H9 (cell line): ENCODE results near the gene RER1.

GRCh38 chr1:2110991-2111887 lies 61.0 kb downstream of the PRKCZ start:
- PRO-cap, result no peak

- PRO-cap, result bidirectional peak, plus-strand start at chr1:2133720, minus-strand start at chr1:2133443
These were observed 61.4 kb downstream of the FAAP20 start for GRCh38 chr1:2132805-2133842.

GRCh38 chr1:2152781-2153239 lies 41.8 kb downstream of the FAAP20 start:
- PRO-cap, result no peak

DNA sequence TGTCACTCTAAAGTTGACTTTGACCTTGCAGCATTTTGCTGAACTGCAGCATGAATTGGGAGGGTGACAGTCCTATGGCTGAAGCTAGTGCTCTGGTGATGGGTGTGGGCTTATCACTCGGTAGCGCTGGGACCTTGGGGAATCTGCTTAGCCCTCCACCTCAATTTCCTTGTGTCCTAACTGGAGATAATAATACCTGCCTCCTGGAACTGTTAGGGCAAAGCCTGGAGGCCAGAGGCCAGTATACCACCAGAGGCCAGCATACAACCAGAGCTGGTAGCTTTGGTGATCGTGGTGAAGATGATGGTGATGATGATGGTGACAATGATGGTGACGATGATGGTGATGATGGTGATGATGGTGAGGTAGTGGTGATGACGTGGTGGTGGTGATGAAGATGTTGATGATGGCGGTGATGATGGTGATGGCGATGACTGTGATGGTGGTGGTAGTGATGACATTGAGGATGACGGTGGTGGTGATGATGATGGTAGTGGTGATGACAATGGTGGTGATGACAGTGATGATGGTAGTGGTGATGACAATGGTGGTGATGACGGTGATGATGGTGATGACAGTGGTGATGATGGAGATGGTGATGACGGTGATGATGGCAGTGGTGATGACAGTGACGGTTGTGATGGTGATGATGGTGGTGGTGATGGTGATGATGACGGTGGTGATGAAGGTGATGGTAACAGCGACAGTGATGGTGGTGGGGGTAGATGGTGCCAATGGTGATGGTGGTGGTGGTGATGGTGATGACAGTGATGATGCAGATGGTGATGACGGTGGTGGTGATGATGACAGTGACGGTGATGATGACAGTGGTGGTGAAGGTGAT lies 39.6 kb downstream of the FAAP20 start:
- PRO-cap, result no peak

GRCh38 chr1:2190501-2191139 lies 4.0 kb downstream of the FAAP20 start:
- PRO-cap, result no peak

DNA sequence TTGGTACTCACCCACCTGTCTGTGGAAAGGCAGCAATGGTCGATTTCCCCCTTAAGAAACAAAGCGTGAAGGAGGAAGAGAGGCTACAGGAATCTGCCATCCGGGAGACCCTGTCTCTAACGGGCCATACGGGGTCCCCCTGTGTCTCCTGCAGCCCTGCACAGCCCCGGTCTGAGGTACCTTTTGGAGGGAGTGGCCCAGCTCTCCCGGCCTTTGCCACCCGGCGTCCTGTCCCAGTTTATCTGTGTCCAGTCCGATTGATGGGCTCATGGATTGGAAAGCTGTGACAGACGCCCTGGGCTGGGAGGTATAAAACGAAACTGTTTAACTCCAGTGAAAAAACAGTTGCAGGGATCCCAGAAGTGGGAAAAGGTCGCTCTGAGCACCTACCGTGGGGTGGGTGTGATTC lies 11.6 kb upstream of the FAAP20 start:
- PRO-cap, result no peak

DNA sequence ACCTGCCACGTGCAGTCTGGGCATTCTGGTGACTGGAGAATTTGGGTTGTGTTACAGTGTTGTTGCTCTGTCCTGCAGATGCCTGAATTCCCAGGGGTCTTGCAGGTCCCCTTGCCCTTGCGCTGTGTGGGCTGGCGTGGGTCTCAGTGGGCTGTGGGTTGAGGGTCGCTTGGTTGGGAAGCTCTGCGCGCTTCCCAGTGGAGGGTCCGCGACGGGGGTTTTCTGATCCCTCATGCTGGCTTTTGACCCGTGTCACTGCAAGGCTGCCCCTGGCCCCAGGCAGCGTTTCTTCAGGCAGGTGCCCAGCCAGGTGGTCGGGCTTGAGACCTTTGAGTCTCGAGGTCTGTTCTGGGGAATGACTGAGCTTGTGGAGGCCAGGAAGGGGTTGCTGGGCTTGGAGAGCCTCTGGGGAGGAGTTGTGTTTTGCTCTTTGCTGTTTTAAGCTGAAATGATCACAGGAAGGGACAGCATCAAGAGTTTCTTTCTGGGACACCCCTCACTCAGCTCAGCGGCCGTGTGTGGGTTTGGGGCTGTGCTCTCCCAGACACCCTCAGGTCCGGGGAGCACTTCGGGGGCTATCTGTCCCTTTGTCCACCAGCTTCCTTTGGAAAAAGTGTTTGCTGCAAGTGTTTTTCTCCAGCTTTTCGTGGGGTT lies 5.4 kb downstream of the SKI start:
- PRO-cap, result no peak

GRCh38 chr1:2241704-2242941 lies 14.0 kb downstream of the SKI start:
- PRO-cap, result no peak

DNA sequence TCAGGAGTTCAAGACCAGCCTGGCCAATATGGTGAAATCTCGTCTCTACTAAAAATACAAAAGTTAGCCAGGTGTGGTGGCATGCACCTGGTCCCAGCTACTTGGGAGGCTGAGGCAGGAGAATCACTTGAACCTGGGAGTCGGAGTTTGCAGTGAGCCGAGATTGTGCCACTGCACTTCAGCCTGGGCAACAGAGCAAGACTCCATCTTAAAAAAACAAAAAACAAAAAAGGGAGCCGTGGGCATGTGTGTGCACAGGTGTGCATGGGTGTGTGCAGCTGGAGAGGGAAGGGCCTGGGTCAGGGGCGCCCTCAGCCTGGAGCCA lies 18.9 kb downstream of the SKI start:
- PRO-cap, result no peak

DNA sequence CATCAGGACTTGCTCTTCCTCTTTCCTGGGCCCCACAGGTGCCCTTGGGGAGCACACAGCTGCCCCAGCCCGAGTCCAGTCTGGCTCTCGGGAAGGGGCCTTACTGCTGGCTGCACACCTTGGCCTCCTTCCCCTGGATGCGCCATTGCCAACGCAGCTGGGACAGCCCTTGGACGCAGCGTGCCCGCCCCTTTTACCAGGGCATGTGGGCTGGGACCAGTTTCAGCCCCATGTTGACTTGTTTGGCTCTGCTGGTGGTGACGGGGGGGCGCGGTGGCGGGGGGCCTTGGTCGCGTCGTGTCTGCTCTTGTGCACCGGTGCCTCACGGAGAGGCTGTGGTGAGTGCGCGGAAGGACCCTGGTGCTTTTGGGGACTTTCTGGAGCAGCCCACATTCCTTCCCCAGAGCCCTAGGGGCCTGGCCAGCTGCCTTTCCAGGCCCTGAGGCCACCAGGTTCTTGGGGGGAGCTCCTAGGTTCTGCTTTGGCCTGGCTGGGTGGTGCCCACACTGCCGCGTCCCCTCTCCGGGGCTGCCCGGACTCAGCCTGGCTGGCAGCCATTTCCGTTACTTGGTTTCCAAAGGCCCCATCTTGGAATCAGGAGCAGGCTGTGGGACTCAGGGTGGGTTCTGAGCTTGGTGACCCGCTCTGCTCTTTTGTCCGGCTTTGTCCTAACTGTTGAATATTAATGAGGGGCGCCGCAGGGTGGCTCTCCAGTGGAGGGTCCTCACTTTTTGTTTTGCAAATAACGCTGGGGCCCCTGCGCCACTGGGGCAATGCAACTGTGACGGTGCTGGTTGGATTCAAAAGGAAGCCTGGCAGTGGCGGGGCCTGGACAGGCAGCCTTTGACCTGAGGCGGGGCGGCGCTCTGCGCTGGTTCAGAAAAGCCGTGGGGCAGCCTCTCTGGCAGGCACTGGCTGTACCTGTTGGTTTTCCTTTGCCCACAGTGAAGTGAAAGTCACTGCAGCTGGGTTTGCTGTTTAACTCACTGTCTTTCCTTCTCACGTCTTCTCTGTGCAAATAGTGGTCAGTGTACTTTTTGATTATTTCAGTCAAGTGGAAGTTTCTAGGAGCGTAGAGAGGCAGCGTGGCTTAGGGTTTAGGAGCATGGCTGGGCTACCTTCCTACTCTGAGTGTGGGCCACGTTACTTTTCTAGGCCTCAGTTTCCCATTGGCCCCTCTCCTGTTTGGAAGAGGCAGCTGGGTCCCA lies 20.0 kb downstream of the SKI start:
- PRO-cap, result bidirectional peak, plus-strand start at position 325 of the sequence, minus-strand start at position 340 of the sequence; bidirectional peak, plus-strand start at position 803 of the sequence, minus-strand start at position 628 of the sequence

GRCh38 chr1:2298728-2299666 lies 70.9 kb downstream of the SKI start:
- PRO-cap, result no peak

GRCh38 chr1:2300266-2300733 lies 72.2 kb downstream of the SKI start:
- PRO-cap, result no peak

- PRO-cap, result no peak
These were observed 30.5 kb downstream of the MORN1 start for GRCh38 chr1:2360800-2361262.

GRCh38 chr1:2382042-2383051 lies 9.0 kb downstream of the MORN1 start:
- PRO-cap, result no peak

DNA sequence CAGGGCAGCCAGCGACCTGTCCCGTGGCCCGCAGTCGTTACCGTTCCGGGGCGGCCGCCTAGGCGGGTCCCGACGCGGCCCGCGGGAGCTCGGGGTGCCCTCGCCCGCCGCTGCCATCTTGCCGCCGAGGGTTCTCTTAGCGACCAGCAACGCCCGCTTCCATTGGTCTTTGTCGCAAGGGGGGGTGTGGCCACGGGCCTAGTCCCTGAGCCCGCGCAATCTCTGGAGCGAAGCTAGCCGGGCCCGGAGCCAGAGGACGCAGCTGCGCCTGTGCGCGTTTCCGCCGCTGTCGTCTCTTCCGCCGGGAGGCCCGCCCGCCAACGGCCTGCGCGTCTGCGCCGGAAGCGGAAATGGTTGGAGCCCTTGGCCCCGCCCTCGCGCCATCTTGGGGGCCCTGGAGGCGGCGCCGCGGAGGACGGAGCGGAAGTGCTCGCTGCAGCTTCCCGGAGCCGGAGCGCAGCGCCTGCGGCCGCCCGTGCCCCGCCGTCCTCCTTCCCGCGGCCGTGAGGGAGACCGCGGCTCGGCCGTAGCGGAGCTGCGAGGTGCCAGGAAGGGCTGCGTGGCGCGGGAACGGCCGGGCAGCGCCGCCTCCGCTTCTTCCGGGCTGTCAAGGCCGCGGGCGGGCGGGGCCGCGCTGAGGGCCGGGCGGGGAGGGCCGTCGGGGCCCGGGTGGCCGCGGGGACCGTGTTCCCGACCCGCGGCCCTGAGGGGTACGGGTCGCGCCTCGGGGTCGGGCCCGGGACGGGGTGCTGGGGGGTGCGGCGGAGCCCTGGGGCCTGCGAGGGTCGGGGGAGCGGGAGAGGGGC lies at the start of gene RER1:
RER1 (plus strand) TSS at position 425 of the 806 bp plus-strand sequence.
- PRO-cap, result bidirectional peak, plus-strand start at position 236 of the sequence, minus-strand start at position 138 of the sequence; bidirectional peak, plus-strand start at position 426 of the sequence, minus-strand start at position 322 of the sequence

DNA sequence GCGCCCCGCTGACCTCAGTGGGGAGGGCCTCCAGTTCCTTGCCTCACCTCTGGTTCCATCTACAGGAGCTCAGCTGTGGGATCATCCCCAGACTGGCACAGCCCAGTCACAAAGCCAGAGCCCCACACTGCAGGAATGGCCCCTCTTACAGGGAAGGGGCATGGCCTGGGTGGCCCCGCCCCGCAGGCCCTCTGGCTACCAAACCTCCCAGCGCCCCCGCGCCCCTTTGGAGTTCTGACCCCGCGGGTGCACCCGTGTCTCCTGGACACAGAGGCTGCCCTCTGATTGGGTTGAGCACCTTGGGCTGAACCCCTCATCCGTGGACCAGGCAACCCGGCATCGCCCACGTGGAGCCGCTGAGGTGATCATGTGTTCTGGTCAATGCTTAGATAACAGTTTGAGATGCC lies 1.4 kb upstream of the PEX10 start:
- PRO-cap, result bidirectional peak, plus-strand start at position 226 of the sequence, minus-strand start at position 110 of the sequence

GRCh38 chr1:2507813-2508307 lies 18.5 kb downstream of the PANK4 start:
- PRO-cap, result no peak

DNA sequence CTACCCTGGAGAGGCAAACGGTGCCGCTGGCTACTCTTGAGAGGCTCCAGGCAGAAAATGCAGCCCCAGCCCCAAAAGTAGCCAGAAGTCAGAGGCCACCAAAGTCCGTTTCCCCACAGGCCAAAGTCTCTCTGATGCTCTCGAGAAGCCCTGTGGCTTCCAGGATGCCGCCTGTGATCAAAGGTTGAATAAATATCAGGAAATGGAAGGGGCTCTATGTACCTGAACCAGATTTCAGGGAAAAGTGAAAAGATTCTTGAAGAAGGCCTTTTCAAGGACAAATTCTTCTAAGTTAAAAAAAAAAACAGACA lies 4.2 kb downstream of the PANK4 start:
- PRO-cap, result no peak

DNA sequence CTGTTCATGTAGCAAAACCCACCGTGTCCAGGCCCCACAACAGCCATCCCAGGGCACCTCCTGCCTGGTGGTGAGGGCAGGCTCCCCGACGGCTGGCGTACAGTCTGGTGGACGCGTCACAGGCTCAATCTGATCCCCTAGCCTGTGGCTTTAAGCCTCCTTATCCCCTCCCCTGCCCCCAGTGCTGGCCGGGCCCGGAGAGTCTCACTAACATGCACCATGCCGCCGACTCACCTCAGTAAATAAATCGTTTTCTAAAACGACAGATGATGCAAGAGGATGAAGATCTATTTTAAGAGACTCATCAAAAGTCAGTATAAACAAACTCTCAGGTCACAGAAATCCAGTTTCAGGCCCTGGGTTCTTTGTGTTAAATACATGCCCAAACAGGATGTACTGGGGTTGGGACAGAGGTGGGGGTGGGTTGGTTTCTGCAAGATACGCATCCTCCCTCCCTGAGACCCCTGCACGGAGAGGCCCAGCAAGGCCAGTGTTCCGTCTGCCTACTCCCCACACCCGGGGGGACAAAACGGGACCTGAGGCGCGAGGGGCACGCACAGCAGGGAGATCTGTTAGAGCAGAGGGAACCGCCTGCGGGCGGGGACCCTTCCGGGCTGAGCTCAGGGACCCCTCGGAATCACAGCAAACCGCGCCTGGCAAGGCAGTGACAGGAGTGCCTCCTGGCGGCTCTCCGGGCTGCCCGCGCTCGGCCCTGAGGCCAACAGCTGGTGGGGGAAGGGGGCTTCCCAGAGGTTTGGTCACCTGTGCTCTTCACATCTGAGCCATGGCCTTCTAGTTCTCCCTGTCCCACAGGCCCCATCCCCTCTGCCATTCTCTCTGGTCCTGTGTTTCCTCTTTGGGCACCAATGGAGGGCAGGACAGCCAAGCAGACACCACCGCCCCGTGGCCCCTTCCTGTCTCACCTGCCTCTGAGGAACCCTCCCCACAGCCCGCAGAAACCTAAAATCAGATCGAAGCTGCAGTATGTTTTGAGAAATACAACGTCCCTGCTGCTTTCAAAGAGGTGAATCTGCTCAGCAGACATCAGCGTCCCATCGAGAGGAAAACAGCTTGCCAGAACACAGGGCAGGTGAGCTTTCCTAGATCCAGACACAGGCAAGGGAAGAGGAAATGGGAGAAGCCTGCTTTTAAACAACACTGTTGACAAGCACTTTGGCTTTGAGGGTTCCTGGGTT lies 2.8 kb downstream of the PANK4 start:
- PRO-cap, result no peak

DNA sequence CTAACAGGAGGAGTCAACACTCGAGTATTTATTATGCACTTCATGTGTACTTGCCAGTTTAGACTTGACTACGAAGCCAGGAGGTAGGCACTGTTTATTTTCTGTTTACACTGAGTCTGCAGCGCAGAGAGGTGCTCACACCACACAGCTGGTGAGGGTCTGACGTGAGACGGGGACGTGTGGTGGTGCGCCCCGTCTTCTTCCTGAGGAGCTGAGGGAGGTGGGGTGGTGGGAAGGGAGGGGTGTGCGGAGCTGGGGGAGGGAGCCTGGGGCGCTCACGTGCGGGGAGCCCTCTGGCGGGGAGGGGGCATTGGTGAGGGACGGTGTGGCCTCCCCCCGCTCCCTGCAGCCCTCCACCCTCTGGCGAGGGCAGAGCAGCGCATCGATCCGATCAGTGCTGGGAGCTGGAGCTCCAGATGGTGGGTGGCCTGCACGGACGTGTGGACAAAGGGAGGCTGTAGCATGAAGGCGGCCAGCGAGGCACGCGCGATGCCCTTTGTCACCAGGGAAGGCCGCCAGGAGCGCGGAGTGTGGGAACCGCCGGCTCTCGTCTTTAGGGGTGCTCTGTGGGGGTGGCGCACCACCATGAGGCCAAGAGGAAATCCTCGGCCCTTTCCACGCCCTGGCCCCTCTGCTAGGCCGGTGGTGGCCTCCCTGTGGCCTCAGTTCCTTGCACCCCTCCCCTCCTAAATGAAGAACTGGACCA lies 5.3 kb upstream of the HES5 start:
- PRO-cap, result no peak